OCI-LY7 (cell line): Measurements from ENCODE around the genes LPAR4, GPR174 and SH3BGRL.

- PRO-cap = no peak
- RAMPAGE, long total RNA = no peak
Observed at GRCh38 chrX:73852040-73852507, 289.1 kb downstream of the CHIC1 start.

- PRO-cap = bidirectional peak, plus-strand start at chrX:73944342, minus-strand start at chrX:73944155
- RAMPAGE, long total RNA = no peak
Observed at GRCh38 chrX:73943513-73944641, 360.1 kb upstream of the ZCCHC13 start.

DNA sequence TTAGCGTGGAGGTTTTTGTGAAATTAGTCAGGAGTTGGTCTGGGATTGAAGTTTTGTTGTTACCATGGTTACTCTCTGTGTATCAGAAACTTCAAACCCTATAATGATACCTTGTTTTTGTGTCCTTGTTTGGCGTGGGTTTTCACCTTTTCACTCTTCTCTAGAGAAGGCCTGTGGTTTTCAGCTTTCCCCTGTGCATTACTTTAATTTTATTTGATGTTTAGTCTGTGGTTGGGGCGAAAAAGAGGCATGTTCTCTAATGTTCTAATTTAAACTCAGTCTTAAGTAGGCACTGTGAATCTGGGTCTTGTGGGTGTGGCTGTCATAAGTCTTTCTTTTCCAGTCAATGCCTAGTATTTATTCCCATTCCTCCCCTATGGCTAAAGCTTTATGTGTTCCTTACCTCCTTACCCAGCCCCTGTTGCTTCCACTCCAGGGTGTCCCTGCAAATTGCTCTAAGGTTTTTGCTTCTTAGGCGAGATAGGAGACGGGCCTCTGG is 326.4 kb upstream of the ZCCHC13 start:
- PRO-cap = no peak
- RAMPAGE, long total RNA = no peak

DNA sequence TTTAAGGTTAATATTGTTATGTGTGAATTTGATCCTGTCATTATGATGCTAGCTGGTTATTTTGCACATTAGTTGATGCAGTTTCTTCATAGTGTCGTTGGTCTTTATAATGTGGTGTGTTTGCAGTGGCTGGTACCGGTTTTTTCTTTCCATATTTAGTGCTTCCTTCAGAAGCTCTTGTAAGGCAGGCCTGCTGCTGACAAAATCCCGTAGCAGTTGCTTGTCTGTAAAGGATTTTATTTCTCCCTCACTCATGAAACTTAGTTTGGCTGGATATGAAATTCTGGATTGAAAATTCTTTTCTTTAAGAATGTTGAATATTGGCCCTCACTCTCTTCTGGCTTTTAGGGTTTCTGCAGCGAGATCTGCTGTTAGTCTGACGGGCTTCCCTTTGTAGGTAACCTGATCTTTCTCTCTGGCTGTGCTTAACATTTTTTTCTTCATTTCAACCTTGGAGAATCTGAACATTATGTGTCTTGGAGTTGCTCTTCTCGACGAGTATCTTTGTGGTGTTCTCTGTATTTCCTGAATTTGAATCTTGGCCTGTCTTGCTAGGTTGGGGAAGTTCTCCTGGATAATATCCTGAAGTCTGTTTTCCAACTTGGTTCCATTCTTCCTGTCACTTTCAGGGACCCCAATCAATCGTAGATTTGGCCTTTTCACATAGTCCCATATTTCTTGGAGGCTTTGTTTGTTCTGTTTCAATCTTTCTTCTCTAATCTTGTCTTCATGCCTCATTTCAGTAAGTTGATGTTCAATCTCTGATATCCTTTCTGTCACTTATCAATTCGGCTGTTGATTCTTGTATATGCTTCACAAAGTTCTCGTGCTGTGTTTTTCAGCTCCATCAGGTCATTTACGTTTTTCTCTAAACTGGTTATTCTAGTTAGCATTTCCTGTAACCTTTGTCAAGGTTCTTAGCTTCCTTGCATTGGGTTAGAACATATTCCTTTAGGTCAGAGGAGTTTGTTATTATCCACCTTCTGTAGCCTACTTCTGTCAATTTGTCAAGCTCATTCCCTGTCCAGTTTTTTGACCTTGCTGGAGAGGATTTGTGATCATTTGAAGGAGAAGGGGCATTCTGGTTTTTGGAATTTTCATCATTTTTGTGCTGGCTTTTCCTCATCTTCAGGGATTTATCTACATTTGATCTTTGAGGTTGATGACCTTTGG is 227.5 kb upstream of the ZCCHC13 start:
- PRO-cap = no peak
- RAMPAGE, long total RNA = no peak

DNA sequence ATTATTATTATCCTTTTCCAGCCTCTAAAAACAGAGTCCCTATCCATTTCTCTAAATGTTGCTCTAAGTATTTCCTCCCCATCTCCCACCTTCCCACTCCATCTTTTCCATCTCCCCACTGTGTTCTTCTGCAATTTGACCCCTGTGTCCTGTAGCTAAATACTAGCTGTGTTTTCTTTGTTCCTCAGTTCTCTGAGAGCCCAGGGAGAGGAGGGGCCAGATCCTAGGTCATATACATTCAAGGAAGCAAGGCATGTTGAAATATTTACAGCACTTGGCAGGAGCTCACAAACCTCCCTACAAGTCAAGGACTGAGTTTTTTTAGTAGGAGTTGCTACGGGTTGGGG is 10.5 kb downstream of the SLC16A2 start:
- PRO-cap = no peak
- RAMPAGE, long total RNA = no peak

- PRO-cap = no peak
- RAMPAGE, long total RNA = no peak
Observed at GRCh38 chrX:74605779-74606097, 8.7 kb downstream of the RLIM start.

- PRO-cap = no peak
- RAMPAGE, long total RNA = no peak
Observed at GRCh38 chrX:76840836-76841449, 413.4 kb downstream of the MAGEE1 start.

GRCh38 chrX:77554586-77555354 is 107.6 kb downstream of the FGF16 start:
- PRO-cap = no peak
- RAMPAGE, long total RNA = no peak

DNA sequence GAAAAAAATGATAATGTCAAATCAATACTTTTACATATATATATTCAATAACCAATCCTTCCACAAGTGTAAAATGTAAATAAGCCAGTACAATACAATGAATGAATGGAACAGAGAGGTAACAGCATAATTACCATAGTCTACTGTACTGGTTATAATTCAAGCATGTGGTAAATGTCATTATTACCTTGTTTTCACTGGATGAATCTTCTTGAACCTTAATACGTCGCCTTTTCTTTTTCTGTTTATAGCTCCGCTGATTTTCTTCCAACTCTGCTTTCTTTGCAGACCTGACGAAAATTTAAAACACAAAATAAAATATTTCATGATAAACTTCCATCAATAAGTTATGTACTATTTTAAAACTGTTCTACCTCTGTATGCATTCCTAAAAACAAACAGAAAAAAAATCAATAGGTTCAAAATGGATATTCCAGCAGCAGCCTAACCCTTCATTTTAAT is 132.1 kb downstream of the ATRX start:
- PRO-cap = no peak
- RAMPAGE, long total RNA = no peak

DNA sequence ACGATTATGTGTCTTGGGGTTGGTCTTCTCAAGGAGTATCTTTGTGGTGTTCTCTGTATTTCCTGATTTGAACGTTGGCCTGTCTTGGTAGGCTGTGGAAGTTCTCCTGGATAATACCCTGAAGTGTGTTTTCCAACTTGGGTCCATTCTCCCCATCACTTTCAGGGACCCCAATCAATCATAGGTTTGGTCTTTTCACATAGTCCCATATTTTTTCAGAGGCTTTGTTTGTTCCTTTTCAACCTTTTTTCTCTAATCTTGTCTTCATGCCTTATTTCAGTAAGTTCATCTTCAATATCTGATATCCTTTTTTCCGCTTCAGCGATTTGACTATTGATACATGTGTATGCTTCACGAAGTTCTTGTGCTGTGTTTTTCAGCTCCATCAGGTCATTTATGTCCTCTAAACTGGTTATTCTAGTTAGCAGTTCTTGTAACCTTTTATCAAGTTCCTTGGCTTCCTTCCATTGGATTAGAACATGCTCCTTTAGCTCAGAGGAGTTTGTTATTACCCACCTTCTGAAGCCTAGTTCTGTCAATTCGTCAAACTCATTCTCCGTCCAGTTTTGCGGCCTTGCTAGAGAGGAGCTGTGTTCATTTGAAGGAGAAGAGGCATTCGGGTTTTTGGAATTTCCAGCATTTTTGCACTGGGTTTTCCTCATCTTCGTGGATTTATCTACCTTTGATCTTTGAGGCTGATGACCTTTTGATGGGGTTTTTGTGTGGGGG is 31.1 kb downstream of the ATRX start:
- PRO-cap = no peak
- RAMPAGE, long total RNA = no peak

GRCh38 chrX:78747146-78748252 is at the start of gene LPAR4:
TSS of gene LPAR4 (plus strand) at chrX:78747720.
- PRO-cap = no peak
- RAMPAGE, long total RNA = no peak

GRCh38 chrX:79144182-79144952 is at the start of gene GPR174:
TSS of gene GPR174 (plus strand) at chrX:79144688.
- PRO-cap = bidirectional peak, plus-strand start at chrX:79144673, minus-strand start at chrX:79144612
- RAMPAGE, long total RNA = no peak

DNA sequence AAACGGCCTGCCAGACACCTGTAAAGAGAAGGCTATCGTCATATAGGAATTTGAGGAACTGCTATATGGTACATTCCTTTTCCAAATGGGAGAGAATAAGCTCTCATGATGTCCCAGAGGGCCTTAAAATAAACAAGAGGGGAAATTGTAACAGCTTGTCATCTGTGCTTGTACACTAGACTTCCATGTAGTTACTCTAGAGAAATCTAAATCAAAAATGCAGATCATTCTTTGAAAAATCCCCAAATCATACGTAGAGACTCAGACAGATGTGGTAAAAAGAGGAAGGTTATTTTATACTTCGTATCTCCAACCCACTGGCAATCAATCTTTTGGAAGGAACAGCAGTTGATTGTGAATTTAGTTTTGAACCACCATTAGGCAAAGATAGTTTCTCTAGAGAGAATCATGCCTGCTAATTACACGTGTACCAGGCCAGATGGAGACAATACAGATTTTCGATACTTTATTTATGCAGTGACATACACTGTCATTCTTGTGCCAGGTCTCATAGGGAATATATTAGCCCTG is 26.2 kb downstream of the GPR174 start:
- PRO-cap = no peak
- RAMPAGE, long total RNA = no peak

GRCh38 chrX:81114691-81115378 is 86.9 kb downstream of the HMGN5 start:
- PRO-cap = no peak
- RAMPAGE, long total RNA = no peak

GRCh38 chrX:81201607-81202726 is at the start of gene SH3BGRL:
TSS of gene SH3BGRL (plus strand) at chrX:81202102.
- PRO-cap = bidirectional peak, plus-strand start at chrX:81202105, minus-strand start at chrX:81201768
- RAMPAGE, long total RNA = start-site peak on the plus strand at chrX:81201987-81202135, 3,473 and 676 reads in 2 replicates

DNA sequence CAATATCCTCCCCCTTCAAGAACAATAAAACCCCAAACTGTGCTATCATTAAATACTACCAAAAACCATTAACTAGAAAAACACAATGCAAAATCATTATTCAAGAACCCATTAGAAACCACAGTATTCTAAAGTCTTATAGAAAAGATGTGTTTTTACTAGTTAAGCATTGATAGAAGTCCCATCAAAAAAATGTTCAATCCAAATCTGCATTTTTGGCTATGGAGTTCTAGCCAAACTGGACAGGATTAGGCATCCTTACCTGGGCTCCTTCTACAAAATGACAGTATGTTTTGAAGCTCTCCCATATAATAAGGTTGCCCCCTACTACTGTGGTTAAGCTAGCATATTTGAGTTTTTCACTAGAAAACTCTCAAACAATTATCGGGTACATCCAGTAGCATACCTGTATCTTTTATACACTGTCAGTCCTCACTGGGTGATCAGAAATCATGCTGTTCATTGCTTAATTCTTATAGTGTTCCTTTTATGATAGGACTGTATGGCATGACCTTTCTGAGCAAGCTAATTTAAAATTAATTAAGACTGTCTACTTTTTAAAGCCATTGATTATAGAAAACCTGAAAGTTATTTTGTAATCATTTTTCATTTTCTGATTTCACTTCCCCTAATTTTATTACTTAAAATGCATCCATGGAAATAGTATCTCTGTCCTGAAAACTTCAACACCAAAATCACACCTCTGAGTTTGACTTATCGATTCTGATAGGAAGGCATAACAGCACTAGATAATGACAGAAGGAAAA is 126.1 kb downstream of the RPS6KA6 start:
- PRO-cap = no peak
- RAMPAGE, long total RNA = no peak

- PRO-cap = no peak
- RAMPAGE, long total RNA = no peak
Observed at GRCh38 chrX:84187425-84187727, 623 bp downstream of the RPS6KA6 start.

- PRO-cap = no peak
- RAMPAGE, long total RNA = no peak
Observed at GRCh38 chrX:88560572-88561140, 186.4 kb upstream of the CPXCR1 start.

- PRO-cap = no peak
- RAMPAGE, long total RNA = no peak
Observed at GRCh38 chrX:91781148-91782385, 2.4 kb downstream of the PCDH11X start.

- PRO-cap = no peak
- RAMPAGE, long total RNA = no peak
Observed at GRCh38 chrX:92105114-92105718, 326.0 kb downstream of the PCDH11X start.